CD14-positive monocyte (primary cell): ENCODE results near the genes LRRC8C, HFM1 and RPL5.

GRCh38 chr1:89566449-89567419, 42.1 kb downstream of the LRRC8B start:
- CAGE, long polyA plus RNA: no peak

GRCh38 chr1:89574560-89575394, 50.1 kb downstream of the LRRC8B start:
- CAGE, long polyA plus RNA: no peak

GRCh38 chr1:89632841-89633869, at the start of gene LRRC8C:
Gene LRRC8C, plus strand, starts transcription at chr1:89633120.
- CAGE, long polyA plus RNA: no peak

- CAGE, long polyA plus RNA: no peak
Measured at GRCh38 chr1:89657713-89658440, 25.0 kb downstream of the LRRC8C start.

DNA sequence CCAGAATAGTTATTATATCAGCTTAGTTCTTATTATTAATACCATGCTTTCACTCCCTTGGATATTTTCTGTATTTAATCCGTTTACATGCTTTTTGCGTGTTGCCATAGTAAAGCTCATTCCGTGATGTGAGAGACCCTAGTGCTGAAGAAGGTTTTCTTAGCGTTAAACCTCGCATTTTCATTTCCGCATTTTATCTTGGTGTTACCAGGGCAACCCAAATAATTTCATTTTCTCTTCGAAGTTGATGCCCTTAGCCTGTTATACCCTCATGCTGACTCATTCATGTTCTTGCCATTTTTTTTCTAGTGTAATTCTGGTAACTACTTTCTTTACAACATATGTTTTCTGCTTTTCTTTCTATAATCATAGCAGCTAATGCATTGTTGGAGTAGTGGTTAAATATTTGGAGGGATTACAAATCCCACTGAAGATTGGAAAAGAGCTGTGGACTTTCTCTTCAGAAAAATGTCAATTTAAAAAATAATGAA, 37.3 kb downstream of the LRRC8C start:
- CAGE, long polyA plus RNA: no peak

GRCh38 chr1:89897950-89898575, 77.2 kb downstream of the LRRC8D start:
- CAGE, long polyA plus RNA: no peak

DNA sequence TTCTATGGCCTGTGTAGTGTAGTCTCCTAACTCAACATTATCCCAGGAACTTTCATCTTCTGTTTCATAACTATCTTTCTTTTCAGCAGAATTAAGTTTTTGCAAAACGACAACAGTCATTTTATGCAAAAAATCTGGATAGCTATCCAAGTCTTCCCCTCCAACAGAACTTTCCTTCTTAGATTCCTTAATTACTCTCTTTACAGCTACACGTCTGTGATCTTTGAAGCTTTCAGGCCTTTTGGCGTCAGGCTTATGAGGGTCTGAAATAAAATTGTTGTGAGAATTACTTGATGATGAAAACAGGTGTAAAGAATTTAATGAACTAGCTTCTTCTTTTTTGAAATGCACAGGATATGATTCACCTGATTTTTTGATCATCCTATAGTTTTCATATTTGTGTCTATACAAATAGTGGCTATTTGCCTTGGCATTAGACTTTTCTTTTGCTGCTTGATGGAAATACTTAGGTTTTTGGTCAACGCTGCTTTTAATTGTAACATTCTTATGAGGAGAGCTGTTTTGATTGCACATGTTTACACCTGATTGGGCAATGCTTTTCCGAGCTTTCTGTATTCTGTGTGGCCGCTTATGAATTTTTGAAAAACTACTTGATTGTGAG, 83.0 kb downstream of the ZNF644 start:
- CAGE, long polyA plus RNA: no peak

- CAGE, long polyA plus RNA: no peak
Measured at GRCh38 chr1:90939351-90940612, 82.1 kb downstream of the ZNF644 start.

DNA sequence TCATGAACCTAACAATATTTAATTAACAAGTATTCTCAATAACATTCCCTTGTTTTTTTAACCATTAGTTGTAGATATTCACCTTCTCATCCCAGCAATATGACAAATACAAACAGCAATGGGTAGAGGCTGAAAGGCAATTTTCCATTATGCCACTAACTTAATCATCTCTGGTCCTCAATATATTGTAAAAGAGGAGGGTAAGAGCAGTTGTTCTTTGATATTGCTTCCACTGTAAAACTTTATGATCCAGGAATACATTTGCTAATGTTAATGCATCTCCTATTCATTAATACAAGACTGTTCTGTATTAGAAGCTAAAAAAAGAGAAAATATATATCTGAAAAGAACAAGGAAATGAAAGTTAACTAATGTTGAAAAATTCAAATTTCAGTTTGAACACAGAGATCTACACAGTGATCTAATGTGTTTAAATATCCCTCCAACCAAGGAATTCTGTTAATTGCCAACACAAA, 1.9 kb downstream of the ZNF644 start:
- CAGE, long polyA plus RNA: no peak

GRCh38 chr1:91070356-91070654, 48.5 kb upstream of the ZNF644 start:
- CAGE, long polyA plus RNA: no peak

GRCh38 chr1:91160341-91160868, 138.6 kb upstream of the ZNF644 start:
- CAGE, long polyA plus RNA: no peak

GRCh38 chr1:91403941-91405141, at the start of gene HFM1:
Gene HFM1, minus strand, starts transcription at chr1:91404837.
- CAGE, long polyA plus RNA: no peak

- CAGE, long polyA plus RNA: no peak
Measured at GRCh38 chr1:91499699-91500238, 882 bp upstream of the CDC7 start.

DNA sequence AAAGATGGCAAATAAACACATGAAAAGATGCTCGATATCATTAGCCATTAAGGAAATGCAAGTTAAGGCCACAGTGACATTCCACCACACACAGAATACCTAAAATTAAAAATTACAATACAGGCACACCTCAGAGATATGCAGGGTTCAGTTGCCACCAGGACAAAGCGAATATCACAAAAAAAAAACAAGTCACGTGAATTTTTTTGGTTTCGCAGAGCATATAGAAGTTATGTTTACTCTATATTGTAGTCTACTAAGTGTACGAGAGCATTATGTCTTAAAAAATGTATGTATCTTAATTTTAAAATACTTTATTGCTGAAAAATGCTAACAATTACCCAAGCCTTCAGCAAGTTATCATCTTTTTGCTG, 95.6 kb downstream of the CDC7 start:
- CAGE, long polyA plus RNA: no peak

DNA sequence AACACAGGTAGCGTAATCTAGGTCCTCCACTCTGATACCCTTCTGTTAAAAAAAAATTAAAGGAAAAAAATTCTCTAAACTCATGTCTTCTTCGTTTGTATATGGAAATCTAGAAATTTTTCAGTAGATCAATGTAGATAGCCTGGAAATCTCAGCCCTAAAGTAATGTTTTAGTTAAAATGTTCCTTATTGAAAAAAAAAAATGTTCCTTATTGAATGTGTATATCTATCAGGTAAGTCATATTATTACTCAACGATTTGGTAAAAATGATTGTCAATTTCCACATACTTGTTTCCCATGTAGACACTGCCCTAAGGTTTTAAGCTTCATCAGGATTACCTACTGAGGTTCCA, 181.2 kb downstream of the CDC7 start:
- CAGE, long polyA plus RNA: no peak

GRCh38 chr1:91804199-91805298, 81.4 kb downstream of the TGFBR3 start:
- CAGE, long polyA plus RNA: no peak

- CAGE, long polyA plus RNA: no peak
Measured at GRCh38 chr1:92645777-92646209, 139.1 kb downstream of the EVI5 start.

DNA sequence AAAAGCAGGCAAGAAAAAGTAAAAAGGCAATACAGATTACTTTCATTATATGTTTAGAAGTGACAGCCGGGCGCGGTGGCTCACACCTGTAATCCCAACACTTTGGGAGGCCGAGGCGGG, 686 bp upstream of the EVI5 start:
- CAGE, long polyA plus RNA: no peak

- CAGE, long polyA plus RNA: start-site peak on the plus strand at chr1:92832037-92832073, 558 and 618 reads in 2 replicates
Measured at GRCh38 chr1:92831637-92832574, at the start of gene RPL5. Gene RPL5, plus strand, starts transcription at chr1:92832040.

DNA sequence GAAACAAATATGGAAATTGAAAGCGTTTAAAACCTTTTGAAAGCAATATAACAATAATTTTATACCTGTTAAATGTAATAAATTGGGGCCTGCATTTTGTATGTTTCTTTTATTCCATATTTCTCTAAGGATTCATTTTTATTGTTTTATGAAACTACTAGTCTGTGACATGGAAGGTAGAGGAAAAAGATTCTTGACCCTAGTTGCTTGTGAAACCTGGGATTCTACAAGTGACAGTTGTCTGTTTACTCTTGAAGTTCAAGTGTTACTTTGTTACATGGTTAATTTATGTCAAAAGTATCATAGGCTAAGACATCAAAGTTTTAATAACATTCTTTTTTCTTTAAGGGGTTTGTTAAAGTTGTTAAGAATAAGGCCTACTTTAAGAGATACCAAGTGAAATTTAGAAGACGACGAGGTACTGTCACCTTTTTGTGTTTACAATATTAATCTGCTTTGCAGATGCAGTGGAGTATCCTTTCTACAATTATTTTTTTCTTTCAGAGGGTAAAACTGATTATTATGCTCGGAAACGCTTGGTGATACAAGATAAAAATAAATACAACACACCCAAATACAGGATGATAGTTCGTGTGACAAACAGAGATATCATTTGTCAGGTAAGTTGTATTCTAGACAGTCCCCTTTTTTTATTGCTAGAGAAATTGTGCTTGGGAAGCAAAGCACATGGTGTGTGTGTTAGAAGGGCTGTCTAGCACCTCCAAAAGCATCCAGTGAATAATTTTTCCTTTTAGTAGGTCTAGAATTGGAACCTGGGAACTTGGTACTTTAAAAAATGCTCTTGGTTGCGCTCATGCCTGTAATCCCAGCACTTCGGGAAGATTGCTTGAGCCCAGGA, 1.4 kb downstream of the RPL5 start:
- CAGE, long polyA plus RNA: no peak